Cardiac ventricle fibroblast (primary cell): ENCODE results near the genes SERF2, SLC28A2 and SQOR.

GRCh38 chr15:43791636-43792419 is at the start of gene SERF2:
Gene SERF2 (plus strand): TSS chr15:43792320.
- RAMPAGE, long total RNA, result start-site peak on the plus strand at chr15:43792306-43792359, 5,536 and 521 reads in 2 replicates

DNA sequence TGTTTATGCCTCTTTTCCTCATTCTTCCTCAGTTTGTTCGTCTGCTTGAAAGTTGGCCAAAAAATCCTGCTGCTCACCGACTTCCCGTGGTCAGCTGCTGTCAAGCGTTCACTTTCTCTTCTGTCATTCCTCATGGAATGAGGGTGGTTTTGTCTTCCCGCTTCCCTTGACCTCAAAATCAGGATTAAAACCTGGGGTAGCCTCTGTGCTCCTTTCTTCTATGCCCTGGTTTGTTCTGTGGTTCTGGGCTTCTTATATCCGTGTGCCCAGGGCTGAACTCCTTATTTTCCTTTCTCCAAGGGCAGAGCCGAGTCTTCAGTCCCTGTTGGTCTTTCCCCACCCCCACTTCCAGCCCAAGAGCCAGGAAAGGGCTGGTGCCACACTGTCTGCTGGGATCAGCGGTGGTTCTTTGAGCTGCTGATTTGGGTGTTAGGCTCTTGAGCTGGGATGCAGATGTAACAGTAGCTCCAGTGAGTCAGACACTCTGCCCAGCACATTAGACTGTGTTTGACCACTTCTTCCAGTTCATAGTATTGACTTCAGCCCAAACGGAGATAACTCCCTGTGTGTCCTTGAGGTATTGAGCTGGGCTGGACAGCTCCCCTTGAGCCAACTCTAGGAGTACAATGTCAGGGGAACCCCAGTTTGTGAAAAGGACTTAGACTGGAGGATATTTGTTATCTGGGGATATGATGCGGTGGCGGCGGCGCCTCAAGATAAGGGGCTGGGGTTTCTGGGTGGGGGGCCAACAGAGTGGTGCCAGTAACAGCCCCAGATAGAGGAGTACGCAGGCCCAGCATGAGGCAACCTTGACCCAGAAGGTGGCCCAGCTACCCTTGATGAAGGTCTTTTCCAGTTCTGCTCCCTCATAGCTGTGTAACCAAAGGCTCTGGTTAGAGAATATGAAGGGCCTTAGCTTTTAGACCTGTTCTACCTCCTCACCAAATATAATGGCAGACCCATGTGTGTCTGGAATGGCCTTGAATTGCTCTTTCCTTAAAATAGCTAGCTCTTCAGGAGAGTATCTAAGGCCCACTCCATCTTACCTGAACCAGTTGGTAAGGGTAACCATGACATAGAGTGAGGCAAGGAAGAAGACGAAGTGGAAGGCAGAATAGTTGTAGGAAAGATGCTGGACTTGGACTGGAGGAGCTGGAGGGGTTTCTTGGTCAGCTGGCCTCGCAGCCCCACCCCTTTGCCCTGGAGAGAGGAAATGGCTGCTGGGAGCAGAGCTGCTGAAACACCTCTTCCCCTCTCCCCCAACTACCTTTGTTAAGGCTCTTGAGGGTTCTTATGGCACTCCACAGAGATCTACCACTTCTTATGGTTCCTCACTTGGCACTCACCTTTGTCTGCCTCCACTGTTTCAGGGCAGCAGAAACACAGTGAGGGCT is 2.7 kb downstream of the SERF2 start:
- RAMPAGE, long total RNA, result no peak

- RAMPAGE, long total RNA, result no peak
These were observed 8.9 kb downstream of the HYPK start for GRCh38 chr15:43808838-43810151.

- RAMPAGE, long total RNA, result no peak
These were observed 50.6 kb downstream of the WDR76 start for GRCh38 chr15:43877180-43877947.

DNA sequence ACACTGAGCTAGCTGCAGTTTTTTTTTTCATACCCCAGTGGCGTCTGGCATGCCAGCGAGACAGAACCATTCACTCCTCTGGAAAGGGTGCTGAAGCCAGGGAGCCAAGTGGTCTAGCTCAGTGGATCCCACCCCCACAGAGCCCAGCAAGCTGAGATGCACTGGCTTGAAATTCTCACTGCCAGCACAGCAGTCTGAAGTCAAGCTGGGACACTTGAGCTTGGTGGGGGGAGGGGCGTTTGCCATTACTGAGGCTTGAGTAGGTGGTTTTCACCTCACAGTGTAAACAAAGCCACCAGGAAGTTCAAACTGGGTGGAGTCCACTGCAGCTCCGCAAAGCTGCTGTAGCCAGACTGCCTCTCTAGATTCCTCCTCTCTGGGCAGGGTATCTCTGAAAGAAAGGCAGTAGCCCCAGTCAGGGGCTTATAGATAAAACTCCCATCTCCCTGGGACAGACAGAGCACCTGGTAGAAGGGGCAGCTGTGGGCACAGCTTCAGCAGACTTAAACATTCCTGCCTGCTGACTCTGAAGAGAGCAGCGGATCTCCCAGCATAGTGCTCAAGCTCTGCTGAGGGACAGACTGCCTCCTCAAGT is 19.8 kb upstream of the SPG11 start:
- RAMPAGE, long total RNA, result no peak

DNA sequence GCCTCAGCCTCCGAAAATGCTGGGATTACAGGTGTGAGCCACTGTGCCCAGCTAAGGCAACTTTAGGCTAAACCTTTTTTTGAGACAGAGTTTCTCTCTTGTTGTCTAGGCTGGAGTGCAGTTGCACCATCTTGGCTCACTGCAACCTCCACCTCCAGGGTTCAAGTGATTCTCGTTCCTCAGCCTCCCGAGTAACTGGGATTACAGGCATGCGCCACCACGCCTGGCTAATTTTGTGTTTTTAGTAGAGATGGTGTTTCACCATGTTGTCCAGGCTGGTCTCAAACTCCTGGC is 8.8 kb downstream of the B2M start:
- RAMPAGE, long total RNA, result no peak

DNA sequence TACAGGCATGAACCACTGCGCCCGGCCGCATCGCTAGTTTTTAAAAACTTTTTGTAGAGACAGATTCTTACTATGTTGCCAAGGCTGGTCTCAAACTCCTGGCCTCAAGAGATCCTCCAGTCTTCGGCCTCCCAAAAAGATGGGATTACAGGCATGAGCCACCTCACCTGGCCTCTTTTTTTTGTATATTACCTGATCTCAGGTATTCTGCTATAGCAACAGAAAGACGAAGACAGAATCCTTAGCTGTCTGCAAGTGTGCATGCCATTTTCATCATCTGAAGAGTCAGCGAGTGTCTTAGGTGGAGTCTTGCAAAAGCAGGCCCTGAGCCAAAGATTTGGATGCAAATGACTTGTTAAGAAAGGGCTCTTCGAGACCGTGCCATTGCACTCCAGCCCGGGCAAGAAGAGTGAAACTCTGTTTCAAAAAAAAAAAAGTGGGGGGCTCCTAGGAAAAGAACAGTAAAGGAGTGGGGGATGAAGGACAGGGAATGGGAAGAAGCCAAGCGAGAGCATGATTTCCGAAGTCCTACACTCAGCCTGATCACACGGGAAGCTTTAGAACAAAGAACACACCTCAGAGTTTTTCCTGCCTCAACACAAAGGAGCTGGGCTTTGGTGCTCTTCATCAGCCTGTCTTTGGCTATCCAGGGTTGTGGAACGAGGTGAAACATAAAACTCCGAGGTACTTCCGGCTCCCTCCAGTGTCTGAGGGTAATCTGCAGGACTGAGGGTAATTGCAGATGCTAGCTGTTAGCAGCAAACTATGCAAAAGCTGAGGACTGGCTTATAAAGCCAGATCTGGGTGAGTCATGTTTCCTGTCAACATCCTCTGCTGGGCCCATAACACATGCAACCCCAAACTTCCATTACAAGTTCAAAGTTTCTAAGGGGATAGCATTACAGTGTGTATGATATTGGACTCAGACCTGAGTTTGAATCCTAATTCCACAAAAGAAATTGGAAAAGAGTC is 10.0 kb upstream of the TRIM69 start:
- RAMPAGE, long total RNA, result no peak

GRCh38 chr15:45048435-45049161 is 25.6 kb downstream of the SORD start:
- RAMPAGE, long total RNA, result no peak

- RAMPAGE, long total RNA, result no peak
These were observed 34.3 kb downstream of the DUOX2 start for GRCh38 chr15:45079648-45080098.

DNA sequence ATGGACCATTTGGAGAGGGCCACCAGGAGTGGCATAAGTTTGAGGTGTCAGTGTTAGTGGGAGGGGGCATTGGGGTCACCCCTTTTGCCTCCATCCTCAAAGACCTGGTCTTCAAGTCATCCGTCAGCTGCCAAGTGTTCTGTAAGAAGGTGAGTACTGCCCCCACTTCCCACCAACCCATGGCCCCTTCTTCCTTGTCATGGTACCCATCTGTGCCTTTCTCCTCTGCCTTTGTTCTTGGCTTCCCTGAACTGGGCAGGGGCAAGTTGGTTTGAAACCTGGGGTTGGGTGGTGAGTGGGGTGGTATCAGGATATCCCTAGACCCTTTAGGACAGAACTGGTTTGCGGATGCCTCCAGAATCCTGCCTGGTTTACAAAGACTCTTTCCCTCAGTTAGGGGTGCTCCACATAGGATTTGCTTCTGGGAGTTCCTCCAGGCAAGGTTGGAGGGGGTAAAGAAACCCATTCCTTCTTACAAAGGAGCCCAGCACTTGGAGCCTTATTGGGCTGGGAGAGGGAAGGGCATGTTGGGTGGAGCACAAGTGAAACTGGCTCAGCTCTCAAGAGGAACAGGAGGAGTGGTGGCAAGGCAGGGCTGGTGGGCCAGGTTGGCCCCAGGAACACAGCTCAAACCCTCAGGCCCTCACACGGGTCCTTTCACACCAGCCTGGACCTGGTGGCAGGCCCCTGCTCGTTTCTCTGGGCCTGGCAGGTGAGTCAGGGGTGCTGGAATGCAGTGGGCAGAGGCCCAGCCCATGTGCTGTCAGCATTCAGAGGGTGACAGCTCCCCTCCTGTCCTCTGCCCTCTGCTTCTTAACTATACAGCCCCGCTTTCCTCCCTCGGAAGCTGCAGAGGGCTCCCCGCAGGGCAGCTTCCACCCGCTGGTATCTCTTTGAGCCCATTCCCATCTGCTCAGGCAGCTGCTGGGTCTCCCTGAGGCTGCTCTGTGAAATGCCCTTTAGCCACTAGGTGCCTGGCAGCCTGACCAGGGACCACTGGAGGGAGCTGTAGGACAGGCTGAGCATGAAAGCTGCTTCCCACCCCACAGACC is 25.2 kb downstream of the SHF start:
- RAMPAGE, long total RNA, result no peak

DNA sequence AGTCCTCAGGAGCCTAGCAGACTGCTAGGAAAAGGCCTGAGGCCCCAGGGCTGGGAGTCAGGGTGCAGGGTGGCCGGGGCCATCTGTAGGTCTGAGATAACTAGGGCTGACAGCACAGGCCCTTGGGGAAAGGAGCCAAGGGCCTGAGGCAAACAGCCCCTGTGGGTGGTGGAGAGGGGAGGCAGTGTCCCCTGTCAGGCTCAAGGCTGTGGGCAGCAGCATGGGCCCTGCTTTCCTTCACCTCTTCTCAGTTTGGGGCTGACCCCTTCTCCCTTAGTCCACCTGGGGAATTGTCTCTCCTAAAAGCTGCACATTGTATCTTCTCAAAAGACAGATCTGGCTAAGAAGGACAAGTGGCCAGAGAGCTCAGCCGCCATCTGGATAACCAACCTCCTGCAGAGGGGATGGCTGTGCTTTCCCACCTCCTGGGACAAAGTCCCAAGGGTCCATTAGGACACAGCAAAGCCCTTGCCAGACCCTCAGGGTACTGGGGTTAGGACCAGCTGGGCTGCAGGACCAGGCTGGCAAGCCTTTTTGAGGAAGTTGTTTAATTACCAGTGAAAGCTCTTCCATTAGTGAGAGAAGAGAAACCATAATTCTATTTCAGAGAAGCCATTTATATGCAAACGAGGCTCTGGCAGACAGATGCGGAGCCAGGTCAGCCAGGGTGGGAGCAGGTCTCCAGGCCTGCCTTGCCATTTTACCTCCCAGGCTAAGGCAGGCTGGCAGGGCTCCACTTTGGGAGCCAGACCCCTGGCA is 18.2 kb downstream of the SHF start:
- RAMPAGE, long total RNA, result no peak

GRCh38 chr15:45198311-45199019 is 10.7 kb upstream of the SHF start:
- RAMPAGE, long total RNA, result no peak

- RAMPAGE, long total RNA, result no peak
These were observed at the start of gene SLC28A2 for GRCh38 chr15:45251873-45252308. Gene SLC28A2 (plus strand): TSS chr15:45252234.

GRCh38 chr15:45386398-45387038 is 8.2 kb upstream of the GATM start:
- RAMPAGE, long total RNA, result no peak

- RAMPAGE, long total RNA, result no peak
These were observed 1.1 kb downstream of the SLC30A4 start for GRCh38 chr15:45521552-45521858.

GRCh38 chr15:45585785-45586480 is 1.2 kb upstream of the BLOC1S6 start:
- RAMPAGE, long total RNA, result no peak

GRCh38 chr15:45634405-45635698 is at the start of gene SQOR:
Gene SQOR (plus strand): TSS chr15:45635029.
- RAMPAGE, long total RNA, result start-site peak on the plus strand at chr15:45635010-45635068, 52 and 33 reads in 2 replicates

GRCh38 chr15:45948821-45949351 is 314.1 kb downstream of the SQOR start:
- RAMPAGE, long total RNA, result no peak

GRCh38 chr15:46969878-46970286 is 747.4 kb upstream of the SEMA6D start:
- RAMPAGE, long total RNA, result no peak

GRCh38 chr15:47183878-47184962 is 533.1 kb upstream of the SEMA6D start:
- RAMPAGE, long total RNA, result no peak